ENCODE measurements around a stretch of chr14.

DNA sequence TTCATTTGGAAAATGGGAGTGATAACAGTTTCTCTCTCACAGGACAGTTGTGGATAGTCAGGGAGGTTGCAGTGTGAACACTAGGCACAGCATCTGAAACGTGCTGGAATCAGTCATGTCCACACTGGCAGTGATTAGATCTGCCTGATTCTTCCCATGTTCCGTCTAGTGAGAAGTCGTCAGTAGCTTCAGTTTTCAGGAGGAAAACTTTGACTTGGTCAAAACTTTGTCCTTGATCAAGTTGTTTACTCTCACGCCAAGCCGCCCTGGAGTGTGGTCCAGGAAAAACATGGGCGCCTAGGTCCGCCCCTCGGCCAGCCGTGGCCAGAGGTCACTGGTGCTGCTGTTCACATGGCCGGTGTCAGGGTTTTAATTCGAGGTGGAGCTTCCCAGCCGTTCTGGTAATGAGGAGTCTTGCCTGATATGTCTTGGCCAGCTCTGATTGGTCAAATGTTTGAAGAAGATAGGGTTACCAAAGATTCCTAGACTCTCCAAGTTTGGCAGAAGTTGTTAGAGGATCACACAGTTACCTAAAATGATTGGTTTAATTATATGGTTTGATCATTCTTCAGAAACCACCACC, 71.5 kb downstream of the PPP2R5C start:
- PRO-cap: no peak

- PRO-cap: no peak
These were observed 76.4 kb downstream of the PPP2R5C start for GRCh38 chr14:101837944-101838361.

DNA sequence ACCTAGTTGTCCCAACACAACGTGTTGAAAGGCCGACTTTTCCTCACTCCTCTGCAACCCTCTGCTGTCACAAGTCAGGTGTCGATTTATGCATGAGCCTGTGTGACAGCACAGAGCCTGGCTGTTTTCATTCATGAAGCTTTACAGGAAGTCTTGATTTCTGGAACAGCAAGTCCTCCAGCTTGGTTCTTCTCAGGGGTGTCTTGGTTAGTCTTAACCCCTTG, 88.2 kb downstream of the PPP2R5C start:
- PRO-cap: no peak

- PRO-cap: no peak
These were observed 96.4 kb upstream of the DYNC1H1 start for GRCh38 chr14:101867814-101868454.

- PRO-cap: unidirectional peak, plus-strand start at chr14:101911888
These were observed 52.8 kb upstream of the DYNC1H1 start for GRCh38 chr14:101911603-101911940.

GRCh38 chr14:101929504-101929885, 34.9 kb upstream of the DYNC1H1 start:
- PRO-cap: no peak

DNA sequence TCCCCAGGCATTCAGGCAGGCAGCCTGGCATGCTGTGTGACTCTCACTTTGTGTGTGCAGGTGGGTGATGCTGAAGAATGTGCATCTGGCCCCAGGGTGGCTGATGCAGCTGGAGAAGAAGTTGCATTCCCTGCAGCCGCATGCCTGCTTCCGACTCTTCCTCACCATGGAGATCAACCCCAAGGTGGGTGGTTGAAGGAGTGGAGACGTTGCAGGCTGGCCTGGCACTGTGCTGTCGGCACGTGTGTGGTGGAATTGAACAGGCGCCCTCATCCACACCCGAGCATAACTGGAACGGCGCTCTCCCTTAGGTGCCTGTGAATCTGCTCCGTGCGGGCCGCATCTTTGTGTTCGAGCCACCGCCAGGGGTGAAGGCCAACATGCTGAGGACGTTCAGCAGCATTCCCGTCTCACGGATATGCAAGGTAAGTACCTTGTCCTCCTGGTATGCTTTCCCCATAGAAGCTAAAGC, 44.5 kb downstream of the HSP90AA1 start:
- PRO-cap: no peak

- PRO-cap: bidirectional peak, plus-strand start at chr14:102086602, minus-strand start at chr14:102086564
These were observed 594 bp downstream of the HSP90AA1 start for GRCh38 chr14:102086239-102086660.

DNA sequence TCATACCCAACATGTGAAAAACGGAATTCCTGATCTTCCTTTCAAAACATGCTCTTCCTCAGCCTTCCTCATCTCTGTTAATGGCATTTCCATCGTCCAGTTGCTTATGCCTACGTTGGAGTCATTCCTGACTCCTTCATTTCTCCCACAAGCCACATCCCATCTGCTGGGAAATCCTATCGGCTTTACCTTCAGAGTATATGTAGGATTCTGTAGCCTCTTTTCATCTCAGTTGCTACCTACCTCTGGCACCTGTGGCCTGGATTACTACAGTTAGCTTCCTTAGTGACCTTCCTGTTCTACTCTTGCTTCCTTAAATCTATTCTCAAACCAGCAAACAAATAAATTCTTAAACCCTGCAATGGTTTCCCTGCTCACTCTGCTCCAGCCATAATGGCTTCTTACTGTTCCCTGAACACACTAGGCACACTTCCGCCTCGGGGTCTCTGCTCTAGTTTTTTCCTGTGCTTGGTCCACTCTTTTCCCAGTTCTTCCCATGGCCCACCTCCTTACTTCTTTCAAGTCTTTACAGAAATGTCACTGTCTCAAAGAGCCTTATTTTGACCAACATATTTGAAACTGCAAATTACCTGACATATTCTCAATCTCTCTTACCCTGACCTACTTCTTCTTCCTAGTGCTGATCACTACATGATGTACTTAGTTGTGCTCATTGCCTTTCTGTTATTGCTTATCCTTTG, 8.4 kb upstream of the WDR20 start:
- PRO-cap: no peak

- PRO-cap: unidirectional peak, minus-strand start at chr14:102464907; bidirectional peak, plus-strand start at chr14:102465296, minus-strand start at chr14:102464969; unidirectional peak, plus-strand start at chr14:102465327
These were observed 44.6 kb downstream of the ANKRD9 start for GRCh38 chr14:102464723-102465553.

GRCh38 chr14:102508224-102508750, 1.3 kb downstream of the ANKRD9 start:
- PRO-cap: bidirectional peak, plus-strand start at chr14:102508646, minus-strand start at chr14:102508498

GRCh38 chr14:102511463-102512010, 2.0 kb upstream of the ANKRD9 start:
- PRO-cap: unidirectional peak, minus-strand start at chr14:102511659

- PRO-cap: bidirectional peak, plus-strand start at chr14:102544842, minus-strand start at chr14:102544853; bidirectional peak, plus-strand start at chr14:102545231, minus-strand start at chr14:102545071
These were observed 35.1 kb upstream of the ANKRD9 start for GRCh38 chr14:102544295-102545405.

DNA sequence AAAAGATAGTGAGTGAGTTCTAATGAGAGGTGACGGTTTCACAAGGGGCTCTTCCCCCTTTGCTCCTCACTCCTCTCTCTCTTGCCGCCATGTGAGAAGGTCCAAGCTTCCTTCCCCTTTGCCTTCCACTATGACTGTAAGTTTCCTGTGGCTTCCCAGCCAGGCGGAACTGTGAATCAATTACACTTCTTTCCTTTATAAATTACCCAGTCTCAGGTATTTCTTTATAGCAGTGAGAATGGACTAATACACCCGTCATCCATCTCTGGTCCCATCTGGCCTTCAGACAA, 27.0 kb upstream of the RCOR1 start:
- PRO-cap: no peak

DNA sequence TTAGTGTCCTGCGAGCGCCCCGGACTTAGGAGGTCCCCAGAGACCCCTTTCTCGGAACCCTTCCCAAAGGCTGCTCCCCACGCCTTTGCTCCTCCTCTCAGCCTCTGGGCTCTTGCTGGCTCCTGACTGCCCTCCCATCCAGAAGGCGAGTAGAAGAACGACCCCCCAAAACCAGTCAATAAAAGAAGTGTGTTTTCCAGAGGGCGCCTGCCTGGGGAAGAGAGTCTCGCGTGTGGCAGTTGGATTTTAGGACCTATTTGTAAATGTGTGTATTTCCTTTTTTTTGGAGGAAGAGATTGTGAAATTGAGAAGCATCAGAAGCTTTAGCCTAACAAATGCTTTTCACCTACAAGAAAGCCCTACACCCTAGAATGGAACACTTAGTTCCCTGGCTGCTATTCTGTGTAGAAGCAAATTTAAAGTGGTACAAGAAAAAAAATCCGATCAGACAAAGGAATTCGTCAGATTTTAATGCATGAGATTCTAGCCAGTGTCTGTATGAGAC, 1.3 kb downstream of the RCOR1 start:
- PRO-cap: no peak

GRCh38 chr14:102645042-102646161, 53.0 kb downstream of the RCOR1 start:
- PRO-cap: no peak

- PRO-cap: unidirectional peak, minus-strand start at chr14:102778287
These were observed 1.1 kb downstream of the TRAF3 start for GRCh38 chr14:102778251-102778770.

- PRO-cap: no peak
These were observed 48.6 kb upstream of the AMN start for GRCh38 chr14:102873882-102874205.

GRCh38 chr14:102879136-102879497, 43.3 kb upstream of the AMN start:
- PRO-cap: no peak

- PRO-cap: no peak
These were observed 28.8 kb upstream of the AMN start for GRCh38 chr14:102893413-102894256.